ENCODE measurements around the genes HEATR1 and MTR.

GRCh38 chr1:236174196-236174970 lies 32.0 kb downstream of the GPR137B start:
- PRO-cap, result no peak
- RRBS, result no CpG with 5 or more reads among the region's 7 CpGs

- PRO-cap, result bidirectional peak, plus-strand start at chr1:236524630, minus-strand start at chr1:236524531
- RRBS, result no CpG with 5 or more reads among the region's 19 CpGs
Observed at GRCh38 chr1:236524414-236525203, 827 bp downstream of the LGALS8 start.

- PRO-cap, result no peak
- RRBS, result no CpG with 5 or more reads among the region's 6 CpGs
Observed at GRCh38 chr1:236551184-236551917, 27.6 kb downstream of the LGALS8 start.

GRCh38 chr1:236603832-236604351 lies 424 bp downstream of the HEATR1 start:
- PRO-cap, result bidirectional peak, plus-strand start at chr1:236604190, minus-strand start at chr1:236604009
- RRBS, result 1% methylated on average over 5 of the region's 28 CpGs

DNA sequence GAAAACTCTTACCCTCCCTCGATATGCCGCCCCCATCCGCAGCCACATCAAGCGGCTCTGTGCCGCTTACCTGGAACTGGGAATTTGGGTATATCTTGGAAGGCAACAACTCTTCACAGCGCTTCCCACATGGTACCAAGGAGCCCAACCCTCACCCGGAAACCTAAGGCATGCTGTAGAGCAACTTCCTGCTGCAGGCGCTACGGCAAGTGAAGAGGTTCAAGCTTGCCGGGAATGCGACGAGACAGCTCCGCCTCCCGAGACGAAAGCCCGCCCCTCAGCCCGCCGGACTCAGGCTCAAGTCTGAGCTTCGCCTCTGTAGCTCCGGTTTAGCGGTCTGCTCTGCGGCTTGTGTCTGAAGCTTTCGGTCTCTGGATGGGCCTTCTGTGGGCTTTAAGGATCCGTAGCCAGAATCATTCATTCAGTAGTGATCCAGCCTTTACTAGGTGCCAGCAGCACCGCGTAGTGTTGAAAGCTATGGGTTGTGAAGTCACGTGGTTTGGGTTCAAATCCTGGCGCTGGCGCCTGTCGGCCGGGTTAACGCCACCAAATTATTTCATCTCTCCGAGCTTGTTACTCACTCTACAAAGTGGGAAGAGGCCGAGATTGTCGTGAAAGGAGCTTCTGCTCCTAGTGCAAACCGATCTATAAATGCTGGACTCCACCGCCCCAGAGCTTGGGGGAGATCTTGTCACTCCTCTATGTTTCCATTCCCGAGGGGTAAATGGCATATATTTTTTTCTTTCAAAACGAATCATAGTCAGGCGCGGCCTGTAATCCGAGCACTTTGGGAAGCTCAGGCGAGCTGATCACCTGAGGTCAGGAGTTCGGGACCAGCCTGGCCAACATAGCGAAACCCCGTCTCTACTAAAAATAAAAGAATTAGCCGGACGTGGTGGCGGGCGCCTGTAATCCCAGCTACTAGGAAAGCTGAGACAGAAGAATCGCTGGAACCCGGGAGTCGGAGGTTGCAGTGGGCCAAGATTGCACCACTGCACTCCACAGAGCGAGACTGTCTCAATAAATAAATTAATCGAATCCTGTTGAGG lies at the start of gene HEATR1:
Gene HEATR1 (minus strand): TSS at position 165 of the 1,049 bp plus-strand sequence.
- PRO-cap, result bidirectional peak, plus-strand start at position 300 of the sequence, minus-strand start at position 165 of the sequence
- RRBS, result under 1% methylated on average over 13 of the region's 55 CpGs

GRCh38 chr1:236701826-236702122 lies 15.5 kb downstream of the ACTN2 start:
- PRO-cap, result no peak
- RRBS, result no CpG with 5 or more reads among the region's 2 CpGs

- PRO-cap, result no peak
- RRBS, result no CpG with 5 or more reads among the region's 6 CpGs
Observed at GRCh38 chr1:236709367-236709703, 23.0 kb downstream of the ACTN2 start.

DNA sequence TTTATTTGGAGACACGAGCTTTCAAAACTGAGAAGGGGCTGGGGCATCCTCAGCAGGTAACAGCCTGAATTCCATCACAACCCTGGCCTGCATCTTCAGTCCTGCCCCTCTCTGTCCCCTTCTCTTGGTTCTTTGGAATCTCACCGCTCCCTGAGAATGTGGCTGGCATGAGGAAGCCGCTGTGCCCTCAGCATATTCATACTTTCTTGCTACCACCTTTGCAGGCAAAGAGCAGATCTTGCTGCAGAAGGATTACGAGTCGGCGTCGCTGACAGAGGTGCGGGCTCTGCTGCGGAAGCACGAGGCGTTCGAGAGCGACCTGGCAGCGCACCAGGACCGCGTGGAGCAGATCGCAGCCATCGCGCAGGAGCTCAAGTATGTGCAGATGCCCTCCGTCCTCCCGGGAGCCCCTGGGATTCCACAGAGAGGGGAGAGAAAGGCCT lies 50.7 kb upstream of the MTR start:
- PRO-cap, result no peak
- RRBS, result no CpG with 5 or more reads among the region's 21 CpGs

- PRO-cap, result no peak
- RRBS, result no CpG with 5 or more reads among the region's 6 CpGs
Observed at GRCh38 chr1:236757376-236757763, 37.7 kb upstream of the MTR start.

DNA sequence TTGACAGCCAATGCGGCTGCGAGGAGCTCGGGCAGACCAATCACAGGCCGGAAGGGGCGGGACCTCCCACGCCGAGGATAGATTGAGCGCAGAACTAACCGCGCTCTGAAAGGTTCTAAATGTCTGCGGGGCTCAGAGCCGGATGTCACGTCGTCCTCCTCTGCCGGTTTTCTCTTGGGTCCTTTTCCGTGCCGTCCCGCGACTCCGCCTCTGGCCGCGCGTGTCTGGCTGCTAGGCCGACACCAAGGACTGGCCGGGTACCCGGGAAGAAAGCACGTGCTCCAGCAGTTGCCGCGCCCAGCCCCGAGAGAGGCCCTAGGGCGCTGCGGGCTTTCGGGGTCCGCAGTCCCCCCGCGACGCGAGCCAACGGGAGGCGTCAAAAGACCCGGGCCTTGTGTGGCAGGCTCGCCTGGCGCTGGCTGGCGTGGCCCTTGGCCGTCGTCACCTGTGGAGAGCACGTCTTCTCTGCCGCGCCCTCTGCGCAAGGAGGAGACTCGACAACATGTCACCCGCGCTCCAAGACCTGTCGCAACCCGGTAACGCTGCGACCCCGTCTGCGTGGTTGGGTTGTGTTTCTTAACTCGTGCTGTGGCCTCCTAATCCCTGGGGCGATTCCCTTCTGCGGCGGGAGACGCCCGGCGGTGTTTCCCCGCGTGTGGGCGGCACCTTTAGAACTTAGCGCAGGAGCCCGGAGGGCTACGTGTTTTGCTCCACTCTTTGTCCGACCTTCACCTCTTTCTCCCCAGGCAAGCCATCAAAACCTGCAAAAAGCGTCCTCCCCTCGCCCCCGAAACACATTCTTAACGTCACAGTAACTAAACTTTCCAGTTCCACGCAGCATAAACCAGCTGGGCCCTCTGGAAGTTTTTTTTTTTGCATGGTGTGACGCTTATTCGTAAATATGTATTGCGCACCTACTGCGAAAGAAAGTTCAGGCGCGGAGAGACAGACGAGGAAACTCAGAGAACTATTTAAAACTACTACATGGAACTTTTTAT lies at the start of gene MTR:
Gene MTR (plus strand): TSS at position 91 of the 998 bp plus-strand sequence.
- PRO-cap, result bidirectional peak, plus-strand start at position 91 of the sequence, minus-strand start outside the sequence; bidirectional peak, plus-strand start at position 671 of the sequence, minus-strand start at position 621 of the sequence
- RRBS, result 2% methylated on average over 30 of the region's 85 CpGs

- PRO-cap, result no peak
- RRBS, result no CpG with 5 or more reads among the region's 5 CpGs
Observed at GRCh38 chr1:237011276-237011871, 7.1 kb upstream of the MT1HL1 start.

GRCh38 chr1:237075137-237075549 lies 33.2 kb downstream of the RYR2 start:
- PRO-cap, result no peak
- RRBS, result no CpG with 5 or more reads among the region's 20 CpGs

DNA sequence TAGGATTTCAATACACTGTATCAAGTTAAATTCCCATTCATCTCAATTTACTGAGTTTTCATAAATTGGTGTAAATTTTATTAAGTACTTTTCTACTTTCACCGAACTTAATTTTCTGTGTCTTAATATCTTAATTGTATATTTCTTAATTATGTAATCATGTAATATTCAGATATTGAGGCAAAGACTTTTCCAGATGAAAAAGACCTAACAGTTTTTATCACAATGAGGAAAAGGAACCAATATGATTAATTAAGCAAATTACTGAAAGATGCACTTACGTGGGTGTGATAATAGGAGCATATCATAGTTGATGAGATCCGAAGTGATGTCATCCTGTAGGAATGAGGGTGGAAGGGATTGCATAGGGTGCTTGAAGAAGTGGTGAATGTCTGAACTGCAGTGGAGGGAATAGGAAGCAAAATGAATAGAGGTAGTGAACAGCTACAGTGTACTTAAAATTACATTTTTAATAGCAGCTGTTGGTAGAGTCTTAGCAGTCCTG lies 155.4 kb downstream of the RYR2 start:
- PRO-cap, result no peak
- RRBS, result no CpG with 5 or more reads among the region's 3 CpGs

- PRO-cap, result no peak
- RRBS, result no CpG with 5 or more reads among the region's 4 CpGs
Observed at GRCh38 chr1:239353391-239353872, 32.9 kb upstream of the CHRM3 start.

DNA sequence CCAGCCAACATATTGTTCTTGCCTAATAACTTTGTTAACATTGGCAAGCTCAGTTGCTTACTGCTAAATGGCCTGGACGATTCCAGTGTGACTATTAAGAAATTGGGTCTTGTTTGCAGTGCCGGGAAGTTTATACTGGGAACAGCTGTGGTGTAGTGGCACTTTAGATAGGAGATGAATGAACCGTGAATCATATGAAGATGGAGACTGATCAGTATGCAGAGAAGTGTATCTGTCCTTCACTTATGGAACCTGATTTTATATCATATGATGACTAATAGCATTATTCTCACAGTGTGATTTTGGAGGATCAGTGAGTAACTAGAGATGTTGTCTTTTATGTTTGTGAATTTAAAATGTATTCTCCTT lies 3.4 kb downstream of the CHRM3 start:
- PRO-cap, result no peak
- RRBS, result no CpG with 5 or more reads among the region's 3 CpGs

- PRO-cap, result no peak
- RRBS, result no CpG with 5 or more reads among the region's 11 CpGs
Observed at GRCh38 chr1:240122822-240123299, 31.2 kb downstream of the FMN2 start.

- PRO-cap, result no peak
- RRBS, result no CpG with 5 or more reads among the region's 20 CpGs
Observed at GRCh38 chr1:241134592-241135130, 222.3 kb downstream of the RGS7 start.

DNA sequence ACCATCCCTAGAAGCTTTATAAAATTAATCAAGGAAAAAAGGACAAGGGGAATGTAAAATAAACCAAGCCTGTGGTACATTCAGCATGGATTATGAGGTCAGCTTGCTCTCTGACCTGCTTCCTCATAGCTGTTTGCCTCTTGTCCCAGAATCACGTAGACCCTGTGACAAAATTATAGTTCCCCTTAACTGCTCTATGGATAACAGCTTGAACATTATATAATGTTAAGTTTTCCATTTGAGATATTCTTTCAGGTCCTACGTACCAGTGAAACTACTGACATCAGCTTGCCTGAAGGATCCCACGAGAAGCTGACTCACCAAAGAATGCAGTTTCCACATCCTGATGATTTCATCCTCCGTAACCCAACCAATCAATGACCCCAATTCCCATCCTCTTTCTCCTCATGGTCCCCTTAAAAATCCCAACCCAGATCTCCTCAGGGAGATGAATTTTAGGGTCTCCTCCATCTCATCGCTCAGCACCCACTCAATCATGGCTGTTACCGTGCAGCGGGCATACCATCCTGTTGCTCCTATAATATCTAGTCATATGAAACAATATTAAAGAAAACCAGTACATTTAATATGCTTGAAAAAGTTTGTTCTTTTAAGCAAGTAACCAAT lies 27.6 kb downstream of the CHML start:
- PRO-cap, result bidirectional peak, plus-strand start at position 433 of the sequence, minus-strand start at position 282 of the sequence
- RRBS, result no CpG with 5 or more reads among the region's 7 CpGs

DNA sequence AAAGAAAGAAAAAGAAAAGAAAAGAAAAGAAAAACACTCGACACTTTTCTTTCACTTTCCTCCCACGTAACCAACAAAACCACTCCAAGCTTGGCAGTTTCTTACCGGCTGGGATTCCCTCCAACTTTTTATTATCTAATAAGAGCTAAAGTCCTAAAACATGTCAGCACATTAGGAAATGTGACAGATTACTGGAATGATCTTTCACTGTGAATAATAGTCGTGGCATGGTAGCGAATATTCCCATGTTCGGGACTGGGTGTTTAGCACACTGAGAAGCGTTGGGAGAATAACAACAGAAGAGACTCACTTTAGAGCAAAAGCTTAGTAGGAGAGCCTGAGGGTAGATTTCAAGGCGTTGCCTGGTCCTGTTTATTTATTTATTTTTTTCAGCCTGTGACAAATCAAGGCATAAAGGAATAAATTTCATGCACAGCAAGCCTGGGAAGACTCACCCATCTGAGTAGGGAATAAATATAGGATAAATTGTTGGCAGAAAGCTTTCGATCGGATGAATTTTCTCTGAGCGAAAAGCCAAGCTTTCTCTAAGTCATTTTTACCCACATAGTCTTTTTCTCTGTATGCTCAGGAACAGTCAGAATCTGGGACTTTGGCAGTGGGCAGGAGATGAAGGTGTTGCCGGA lies 97.0 kb downstream of the WDR64 start:
- PRO-cap, result bidirectional peak, plus-strand start at position 422 of the sequence, minus-strand start at position 291 of the sequence
- RRBS, result no CpG with 5 or more reads among the region's 12 CpGs

DNA sequence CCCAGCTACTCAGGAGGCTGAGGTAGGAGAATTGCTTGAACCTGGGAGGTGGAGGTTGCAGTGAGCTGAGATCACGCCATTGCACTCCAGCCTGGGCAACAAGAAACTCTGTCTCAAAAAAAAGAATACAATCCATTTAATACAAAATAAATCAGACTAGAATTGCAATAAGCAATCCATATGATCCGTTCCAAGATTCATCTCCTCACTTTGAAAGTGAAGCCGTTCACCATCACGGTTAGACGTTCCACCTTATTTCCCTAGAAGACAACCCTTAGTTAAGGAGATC lies 14.9 kb downstream of the CEP170 start:
- PRO-cap, result no peak
- RRBS, result no CpG with 5 or more reads among the region's 5 CpGs